Daoy (cell line): ENCODE measurements around the genes USP15 and XPOT.

DNA sequence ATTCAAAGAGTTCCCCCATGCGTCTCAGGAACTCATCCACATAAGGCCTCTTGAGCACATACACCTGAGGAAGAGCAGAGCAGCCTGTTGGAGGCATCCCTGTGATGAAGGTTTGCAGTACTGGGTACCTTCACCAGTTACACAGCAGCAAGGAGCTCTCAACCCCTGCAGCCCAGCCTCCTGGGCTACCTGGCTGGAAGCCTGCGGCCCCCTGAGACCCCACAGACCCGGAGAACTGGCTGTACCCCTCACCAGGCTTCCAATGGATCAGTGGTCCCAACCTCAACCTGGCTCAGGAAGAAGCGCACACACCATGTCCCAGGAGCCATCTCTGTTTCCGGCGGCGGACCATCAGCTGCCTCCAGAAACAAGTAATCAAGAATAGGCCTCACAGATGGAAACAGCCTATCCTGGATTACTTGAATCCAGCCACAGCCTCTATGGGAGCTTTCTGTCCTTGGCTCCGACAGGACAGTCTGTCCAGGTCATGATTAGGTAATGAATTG, 5.8 kb upstream of the AVIL start:
- RAMPAGE, long total RNA = no peak

DNA sequence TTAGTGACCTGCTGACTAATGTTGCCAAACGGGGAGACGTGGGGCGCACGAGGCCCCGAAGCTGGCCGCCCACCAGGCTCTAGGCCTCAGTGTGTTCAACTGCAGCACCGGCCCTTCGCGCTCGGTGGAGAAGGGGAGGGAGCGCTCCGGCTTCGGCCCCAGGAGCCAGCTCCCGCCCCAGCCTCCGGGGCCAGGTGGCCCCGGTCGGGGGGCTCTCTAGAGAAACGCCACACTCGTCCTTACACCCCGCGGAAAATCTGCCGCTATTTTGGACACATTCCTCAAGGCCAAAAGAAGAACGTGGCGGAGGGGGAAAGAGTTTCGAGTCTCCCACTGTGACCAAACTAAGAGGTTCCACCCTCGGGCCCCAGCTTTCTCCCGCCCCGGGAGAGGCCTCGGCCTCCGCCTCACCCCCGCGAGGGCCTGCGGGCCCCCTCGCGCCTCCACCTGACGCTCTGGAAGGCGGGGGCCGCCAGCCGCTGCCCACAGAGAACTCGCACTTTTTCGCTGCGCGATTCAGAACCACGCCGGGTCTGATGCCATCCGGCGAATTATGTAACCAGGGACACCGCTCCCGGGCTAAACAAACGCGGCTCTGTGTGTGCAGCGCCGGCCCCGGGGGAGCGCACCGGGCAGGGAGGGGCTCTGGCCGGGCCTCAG, 1.4 kb downstream of the CTDSP2 start:
- RAMPAGE, long total RNA = no peak

DNA sequence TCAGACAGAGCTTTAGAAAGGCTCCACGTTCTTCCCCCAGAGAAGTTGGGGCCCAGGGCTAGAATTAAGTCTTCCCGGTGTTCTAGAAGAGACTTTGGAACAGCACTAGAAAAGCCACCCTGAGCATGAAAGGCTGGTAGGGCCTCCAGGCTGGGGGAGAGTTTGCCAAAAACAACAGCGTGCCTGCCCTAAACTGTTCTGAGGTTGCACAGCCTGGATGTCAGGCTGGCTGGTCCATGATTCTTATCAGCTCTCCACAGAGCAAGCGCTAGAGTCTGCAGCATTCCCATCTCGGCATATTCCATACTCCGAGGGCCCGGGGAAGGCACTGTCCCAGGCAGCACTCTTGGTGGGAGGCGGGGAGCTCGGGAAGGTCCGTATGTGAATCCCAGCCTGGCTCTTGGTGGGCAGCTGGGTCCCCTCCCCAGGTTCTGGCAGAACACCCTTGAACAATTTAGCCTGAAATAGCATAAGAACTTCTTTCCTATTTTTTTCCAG, 41.5 kb upstream of the CTDSP2 start:
- RAMPAGE, long total RNA = no peak

GRCh38 chr12:57890357-57891152, 44.0 kb upstream of the CTDSP2 start:
- RAMPAGE, long total RNA = no peak

- RAMPAGE, long total RNA = no peak
Observed at GRCh38 chr12:62159053-62159390, 33.6 kb downstream of the TAFA2 start.

- RAMPAGE, long total RNA = no peak
Observed at GRCh38 chr12:62249544-62250089, 10.6 kb upstream of the USP15 start.

GRCh38 chr12:62259326-62259605, 938 bp upstream of the USP15 start:
- RAMPAGE, long total RNA = no peak

GRCh38 chr12:62259606-62260575, at the start of gene USP15:
Gene USP15 (plus strand): TSS chr12:62260404.
- RAMPAGE, long total RNA = start-site peak on the plus strand at chr12:62260393-62260407, 148 and 101 reads in 2 replicates

GRCh38 chr12:62679677-62679940, 213.0 kb downstream of the MON2 start:
- RAMPAGE, long total RNA = no peak

- RAMPAGE, long total RNA = no peak
Observed at GRCh38 chr12:62711635-62712558, 223.1 kb downstream of the PPM1H start.

DNA sequence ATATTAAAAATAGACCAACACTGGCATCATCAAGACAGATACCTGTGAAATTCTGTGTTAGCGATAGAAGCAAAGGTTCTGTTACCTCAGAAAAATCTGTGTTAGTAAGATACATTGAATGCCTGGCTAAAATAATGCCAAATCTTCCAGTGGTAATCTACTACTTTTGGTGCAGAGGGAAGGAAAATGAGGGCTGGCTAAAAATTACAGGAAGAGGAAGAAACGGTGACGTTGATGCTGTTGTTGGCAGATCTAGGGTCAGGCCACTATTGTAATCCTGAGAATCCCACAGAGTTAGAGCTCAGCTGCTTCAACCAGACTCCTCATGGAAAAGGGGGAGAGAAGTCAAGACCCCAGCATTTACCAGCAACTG, 145.2 kb downstream of the PPM1H start:
- RAMPAGE, long total RNA = no peak

DNA sequence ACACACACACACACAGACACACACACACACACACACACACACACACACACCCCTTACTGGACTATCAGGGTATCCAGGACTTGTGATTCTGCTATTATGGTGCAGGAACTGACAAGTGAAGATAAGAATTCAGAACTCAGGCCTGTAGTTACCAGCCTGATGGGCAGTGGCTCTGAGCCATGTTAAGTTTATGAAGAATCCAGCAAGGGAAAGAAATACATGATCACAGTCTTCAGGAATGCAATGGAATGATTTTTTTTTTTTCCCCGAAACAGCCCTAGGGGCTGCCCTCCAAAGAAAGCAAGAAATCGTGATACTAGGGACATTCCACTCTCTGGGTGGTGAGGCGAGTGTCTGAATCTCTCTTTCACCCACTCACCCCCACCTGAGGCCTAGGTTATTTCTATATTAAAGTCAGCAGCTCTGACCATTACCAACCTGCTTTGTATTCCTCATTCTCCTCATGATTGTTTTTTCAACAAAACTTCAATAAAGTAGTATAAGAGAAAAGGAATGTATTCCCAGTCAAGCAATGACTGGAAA, 105.8 kb downstream of the AVPR1A start:
- RAMPAGE, long total RNA = no peak

GRCh38 chr12:63861991-63863127, 17.9 kb downstream of the SRGAP1 start:
- RAMPAGE, long total RNA = no peak

DNA sequence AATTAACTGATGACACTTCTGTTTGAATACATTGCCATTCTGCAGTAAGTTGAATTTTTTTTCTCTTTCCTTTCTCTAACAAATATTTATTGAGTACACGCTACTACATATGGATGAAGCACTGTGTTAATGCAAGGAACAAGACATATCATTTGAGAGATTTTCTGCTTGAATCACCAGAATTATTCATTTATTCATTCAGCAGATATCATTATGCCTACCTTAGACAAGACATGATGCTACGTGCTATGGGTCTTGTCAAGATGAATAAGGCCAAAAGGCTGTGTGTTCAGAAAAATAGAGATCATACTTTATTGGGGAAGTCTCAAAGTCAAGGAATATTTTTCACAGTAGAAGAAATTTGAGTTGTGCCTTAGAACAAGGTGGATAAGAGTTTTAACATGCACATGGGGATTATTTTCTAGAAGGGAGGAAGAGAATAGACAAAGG, 86.9 kb downstream of the SRGAP1 start:
- RAMPAGE, long total RNA = no peak

- RAMPAGE, long total RNA = no peak
Observed at GRCh38 chr12:64078728-64079189, 143.3 kb downstream of the KICS2 start.

DNA sequence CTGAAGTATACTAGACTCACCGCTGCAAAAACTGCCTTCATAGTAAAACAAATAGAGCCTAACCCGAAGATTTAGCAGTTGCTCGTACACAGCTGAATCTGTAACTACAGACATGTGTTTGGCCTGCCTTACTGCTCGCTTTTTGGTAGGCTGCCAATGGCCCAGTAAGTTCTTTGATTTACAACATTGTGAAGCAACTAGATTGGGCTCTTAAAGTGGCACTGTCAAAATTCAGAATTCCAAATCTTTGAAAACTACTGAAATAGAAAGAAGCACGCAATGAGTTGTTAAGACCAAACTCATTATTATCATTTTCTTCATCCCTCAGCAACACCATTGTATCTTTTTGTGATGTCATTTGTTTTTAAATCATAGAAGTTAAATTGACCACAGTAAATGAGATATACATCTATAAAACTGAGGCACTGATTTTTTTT, 138.8 kb downstream of the KICS2 start:
- RAMPAGE, long total RNA = no peak

DNA sequence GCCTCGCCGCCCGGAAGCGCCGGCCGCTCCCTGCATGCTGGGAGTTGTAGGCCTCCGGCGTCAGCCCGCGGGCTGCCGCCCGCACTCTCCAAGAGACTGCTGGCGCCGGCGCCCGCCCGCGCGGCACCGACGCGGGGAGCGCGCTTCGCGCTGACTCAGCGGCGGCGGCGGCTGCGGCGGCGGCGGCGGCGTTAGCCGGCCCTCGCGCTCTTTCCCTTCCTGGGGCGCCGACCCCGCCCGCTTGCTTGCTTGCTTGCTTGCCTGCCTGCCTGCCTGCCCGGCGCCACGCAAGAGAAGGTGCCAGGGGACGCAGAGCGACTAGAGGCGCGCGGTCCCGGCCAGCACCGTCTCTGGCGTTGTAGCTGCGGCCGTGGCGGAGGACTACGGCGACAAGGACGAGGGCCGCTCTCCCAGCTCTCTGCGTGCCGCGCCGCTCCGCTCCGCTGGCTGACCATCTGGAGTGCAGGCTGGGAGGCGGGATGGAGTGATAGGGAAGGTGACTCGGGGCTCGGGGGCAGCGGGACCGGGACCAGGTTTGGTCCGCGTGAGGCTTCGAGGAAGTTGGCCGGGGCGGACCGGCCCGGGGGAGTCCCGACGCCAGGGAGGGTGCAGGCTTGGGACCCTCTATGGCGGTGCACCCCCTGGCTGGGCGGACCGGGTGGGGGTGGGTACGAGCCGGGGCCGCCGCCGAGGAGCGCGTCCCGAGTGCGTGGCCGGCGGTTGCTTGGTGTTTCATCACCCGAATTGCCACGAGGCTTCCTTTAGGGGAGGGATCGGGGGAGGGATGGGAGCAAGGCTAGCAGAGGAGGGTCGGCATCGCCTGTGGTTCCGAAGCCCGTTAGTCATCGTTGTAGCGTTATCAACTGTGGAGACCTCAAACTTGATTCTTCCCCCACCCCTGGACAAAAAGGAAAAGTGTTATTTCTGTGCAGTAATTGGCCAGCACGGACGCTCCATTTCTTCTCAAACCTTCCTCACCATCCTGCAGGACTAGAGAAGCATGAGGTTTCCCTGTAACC, at the start of gene XPOT:
Gene XPOT (plus strand): TSS at position 84 of the 1,019 bp plus-strand sequence.
- RAMPAGE, long total RNA = no peak

DNA sequence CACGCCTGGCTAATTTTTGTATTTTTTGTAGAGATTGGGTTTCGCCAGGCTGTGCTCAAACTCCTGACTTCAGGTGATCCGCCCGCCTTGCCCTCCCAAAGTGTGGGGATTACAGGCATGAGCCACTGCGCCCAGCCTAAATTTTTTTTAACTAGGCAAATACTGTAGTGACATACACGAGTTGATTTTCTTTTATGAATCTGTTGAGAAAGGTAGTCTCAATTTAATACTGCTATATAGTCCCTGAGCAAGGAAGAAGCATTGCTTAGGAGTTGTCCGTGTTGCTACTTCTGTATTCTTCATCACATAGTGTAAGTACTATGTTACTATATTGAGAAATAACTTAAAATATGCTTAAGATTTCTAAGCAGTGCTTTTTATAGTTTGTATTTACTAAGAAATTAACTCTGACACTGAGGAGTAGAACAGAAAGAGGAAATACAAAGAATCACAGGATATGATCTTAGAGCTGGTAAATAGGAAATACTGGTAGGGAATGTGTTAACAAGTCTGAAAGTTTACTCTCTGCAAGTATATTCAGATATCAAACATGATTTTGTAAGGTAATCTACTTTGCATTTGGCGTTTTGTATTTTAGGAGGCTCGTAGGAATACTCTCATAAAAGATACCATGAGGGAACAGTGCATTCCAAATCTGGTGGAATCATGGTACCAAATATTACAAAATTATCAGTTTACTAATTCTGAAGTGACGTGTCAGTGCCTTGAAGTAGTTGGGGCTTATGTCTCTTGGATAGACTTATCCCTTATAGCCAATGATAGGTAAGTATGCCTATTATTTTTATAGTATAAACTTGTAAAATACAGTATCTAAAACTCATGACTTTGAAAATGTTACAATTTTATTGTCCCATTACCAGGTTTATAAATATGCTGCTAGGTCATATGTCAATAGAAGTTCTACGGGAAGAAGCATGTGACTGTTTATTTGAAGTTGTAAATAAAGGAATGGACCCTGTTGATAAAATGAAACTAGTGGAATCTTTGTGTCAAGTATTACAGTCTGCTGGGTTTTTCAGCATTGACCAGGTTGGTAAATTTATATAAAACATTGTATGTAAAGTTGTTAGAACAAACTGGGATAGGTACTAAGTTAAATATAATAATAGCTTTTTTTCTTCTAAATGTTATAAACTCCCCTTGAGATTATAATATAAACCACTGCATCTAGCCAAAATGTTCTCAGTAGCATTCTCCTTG, 15.7 kb downstream of the XPOT start:
- RAMPAGE, long total RNA = no peak

GRCh38 chr12:64452686-64453216, 831 bp downstream of the TBK1 start:
- RAMPAGE, long total RNA = no peak

- RAMPAGE, long total RNA = no peak
Observed at GRCh38 chr12:64469851-64470283, 17.9 kb downstream of the TBK1 start.